CMK (cell line): ENCODE data around the genes CNGA2, CSAG2, PLXNB3, PDZD4 and NAA10.

- RRBS, result no CpG with 5 or more reads among the region's 3 CpGs
Measured at GRCh38 chrX:151711703-151712239, 4.1 kb upstream of the FATE1 start.

GRCh38 chrX:151734523-151734731 lies 119 bp upstream of the CNGA2 start:
- RRBS, result no CpG with 5 or more reads among the region's 2 CpGs

DNA sequence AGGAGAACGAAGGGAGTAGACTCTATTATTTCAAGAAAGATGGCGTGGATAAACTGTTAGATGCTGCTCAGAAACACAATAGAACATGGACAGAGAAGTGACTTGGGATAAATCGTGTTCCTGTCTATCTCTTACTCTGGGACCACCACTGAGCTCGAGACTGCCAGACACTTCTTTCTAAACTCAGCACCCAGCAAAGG lies at the start of gene CNGA2:
CNGA2 (plus strand) TSS at position 15 of the 200 bp plus-strand sequence.
- RRBS, result no CpG with 5 or more reads among the region's 4 CpGs

DNA sequence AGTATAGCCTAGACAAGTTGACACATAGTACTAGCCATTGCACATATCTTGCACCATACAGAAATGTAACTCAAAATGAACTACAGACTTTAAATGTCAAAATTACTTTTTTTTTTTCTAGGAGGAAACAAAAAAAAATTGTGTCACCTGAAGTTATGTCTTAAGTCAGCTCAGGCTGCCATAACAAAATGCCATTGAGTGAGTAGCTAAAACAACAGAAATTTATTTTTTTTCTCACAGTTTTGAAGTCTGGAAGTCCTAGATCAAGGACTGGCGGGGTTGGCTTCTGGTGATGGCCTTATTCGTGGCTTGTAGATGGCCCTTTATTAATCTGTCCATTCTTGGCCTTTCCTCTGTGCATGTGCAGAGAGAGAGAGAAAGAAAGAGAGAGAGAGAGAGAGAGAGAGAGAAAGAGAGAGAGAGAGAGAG lies at the start of gene CSAG2:
CSAG2 (minus strand) TSS at position 51 of the 429 bp plus-strand sequence.
- RRBS, result no CpG with 5 or more reads among the region's 2 CpGs

GRCh38 chrX:152914887-152916106 lies 17.4 kb downstream of the ZNF185 start:
- RRBS, result no CpG with 5 or more reads among the region's 22 CpGs

- RRBS, result no CpG with 5 or more reads among the region's 2 CpGs
Measured at GRCh38 chrX:152930571-152930912, 32.7 kb downstream of the ZNF185 start.

DNA sequence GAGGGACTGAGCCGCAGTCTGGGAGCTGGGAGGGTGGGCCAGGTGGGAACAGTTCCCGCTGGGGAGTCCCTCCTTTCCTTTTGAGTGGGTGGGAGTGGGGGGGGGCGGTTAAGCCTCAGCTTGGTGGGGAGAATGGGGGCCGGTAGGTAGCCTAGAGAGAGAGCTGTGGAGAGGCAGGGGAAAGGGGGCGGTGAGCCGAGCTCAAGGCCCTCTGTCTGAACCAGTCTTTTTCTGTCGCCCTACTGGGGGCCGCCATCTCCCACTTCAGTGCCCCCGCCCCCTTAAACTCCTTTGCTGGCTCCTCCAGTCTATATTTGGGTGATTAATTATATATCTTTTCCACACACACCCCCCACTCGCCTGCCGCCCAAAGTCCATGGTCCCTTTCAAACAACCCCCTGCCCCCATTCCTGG lies 830 bp downstream of the ZNF275 start:
- RRBS, result no CpG with 5 or more reads among the region's 11 CpGs

- RRBS, result no CpG with 5 or more reads among the region's 9 CpGs
Measured at GRCh38 chrX:153592912-153593380, 6.0 kb downstream of the CCNQ start.

- RRBS, result 100% methylated on average over 1 of the region's 38 CpGs
Measured at GRCh38 chrX:153610322-153611092, 11.6 kb upstream of the CCNQ start.

DNA sequence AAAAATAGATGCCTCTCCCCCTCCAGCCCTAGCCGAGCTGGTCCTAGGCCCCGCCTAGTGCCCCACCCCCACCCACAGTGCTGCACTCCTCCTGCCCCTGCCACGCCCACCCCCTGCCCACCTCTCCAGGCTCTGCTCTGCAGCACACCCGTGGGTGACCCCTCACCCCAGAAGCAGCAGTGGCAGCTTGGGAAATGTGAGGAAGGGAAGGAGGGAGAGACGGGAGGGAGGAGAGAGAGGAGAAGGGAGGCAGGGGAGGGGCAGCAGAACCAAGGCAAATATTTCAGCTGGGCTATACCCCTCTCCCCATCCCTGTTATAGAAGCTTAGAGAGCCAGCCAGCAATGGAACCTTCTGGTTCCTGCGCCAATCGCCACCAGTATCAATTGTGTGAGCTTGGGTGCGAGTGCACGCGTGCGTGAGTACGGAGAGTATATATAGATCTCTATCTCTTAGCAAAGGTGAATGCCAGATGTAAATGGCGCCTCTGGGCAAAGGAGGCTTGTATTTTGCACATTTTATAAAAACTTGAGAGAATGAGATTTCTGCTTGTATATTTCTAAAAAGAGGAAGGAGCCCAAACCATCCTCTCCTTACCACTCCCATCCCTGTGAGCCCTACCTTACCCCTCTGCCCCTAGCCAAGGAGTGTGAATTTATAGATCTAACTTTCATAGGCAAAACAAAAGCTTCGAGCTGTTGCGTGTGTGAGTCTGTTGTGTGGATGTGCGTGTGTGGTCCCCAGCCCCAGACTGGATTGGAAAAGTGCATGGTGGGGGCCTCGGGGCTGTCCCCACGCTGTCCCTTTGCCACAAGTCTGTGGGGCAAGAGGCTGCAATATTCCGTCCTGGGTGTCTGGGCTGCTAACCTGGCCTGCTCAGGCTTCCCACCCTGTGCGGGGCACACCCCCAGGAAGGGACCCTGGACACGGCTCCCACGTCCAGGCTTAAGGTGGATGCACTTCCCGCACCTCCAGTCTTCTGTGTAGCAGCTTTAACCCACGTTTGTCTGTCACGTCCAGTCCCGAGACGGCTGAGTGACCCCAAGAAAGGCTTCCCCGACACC lies 8.0 kb downstream of the SLC6A8 start:
- RRBS, result no CpG with 5 or more reads among the region's 28 CpGs

GRCh38 chrX:153705110-153706102 lies 17.7 kb downstream of the SLC6A8 start:
- RRBS, result no CpG with 5 or more reads among the region's 23 CpGs

GRCh38 chrX:153740535-153740974 lies 15.9 kb downstream of the ABCD1 start:
- RRBS, result no CpG with 5 or more reads among the region's 10 CpGs

- RRBS, result 66% methylated on average over 4 of the region's 38 CpGs
Measured at GRCh38 chrX:153743311-153744118, 18.9 kb downstream of the ABCD1 start.

GRCh38 chrX:153763965-153764368 lies at the start of gene PLXNB3:
PLXNB3 (plus strand) TSS chrX:153764249.
- RRBS, result 2% methylated on average over 6 of the region's 15 CpGs

DNA sequence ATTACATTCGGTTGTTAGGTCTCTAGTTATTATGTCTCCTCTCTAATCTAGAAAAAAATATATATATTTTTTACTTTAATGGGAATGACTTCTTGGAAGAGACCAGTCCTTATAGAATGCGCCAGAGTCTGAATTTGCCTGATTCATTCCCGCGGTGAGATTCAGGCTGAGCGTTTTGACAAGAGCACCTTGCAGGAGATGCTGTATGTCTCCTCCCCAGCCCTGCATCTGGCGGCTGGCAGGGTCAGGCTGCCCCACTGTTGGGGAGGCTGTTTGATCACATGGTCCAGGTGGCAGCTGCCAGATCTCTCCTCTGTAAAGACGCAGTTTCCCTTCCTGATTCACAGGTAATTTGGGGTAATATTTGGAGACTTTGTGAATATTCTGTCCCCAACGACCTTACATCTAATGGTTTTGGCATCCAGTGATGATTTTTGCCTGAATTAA lies 9.7 kb downstream of the PDZD4 start:
- RRBS, result no CpG with 5 or more reads among the region's 8 CpGs

DNA sequence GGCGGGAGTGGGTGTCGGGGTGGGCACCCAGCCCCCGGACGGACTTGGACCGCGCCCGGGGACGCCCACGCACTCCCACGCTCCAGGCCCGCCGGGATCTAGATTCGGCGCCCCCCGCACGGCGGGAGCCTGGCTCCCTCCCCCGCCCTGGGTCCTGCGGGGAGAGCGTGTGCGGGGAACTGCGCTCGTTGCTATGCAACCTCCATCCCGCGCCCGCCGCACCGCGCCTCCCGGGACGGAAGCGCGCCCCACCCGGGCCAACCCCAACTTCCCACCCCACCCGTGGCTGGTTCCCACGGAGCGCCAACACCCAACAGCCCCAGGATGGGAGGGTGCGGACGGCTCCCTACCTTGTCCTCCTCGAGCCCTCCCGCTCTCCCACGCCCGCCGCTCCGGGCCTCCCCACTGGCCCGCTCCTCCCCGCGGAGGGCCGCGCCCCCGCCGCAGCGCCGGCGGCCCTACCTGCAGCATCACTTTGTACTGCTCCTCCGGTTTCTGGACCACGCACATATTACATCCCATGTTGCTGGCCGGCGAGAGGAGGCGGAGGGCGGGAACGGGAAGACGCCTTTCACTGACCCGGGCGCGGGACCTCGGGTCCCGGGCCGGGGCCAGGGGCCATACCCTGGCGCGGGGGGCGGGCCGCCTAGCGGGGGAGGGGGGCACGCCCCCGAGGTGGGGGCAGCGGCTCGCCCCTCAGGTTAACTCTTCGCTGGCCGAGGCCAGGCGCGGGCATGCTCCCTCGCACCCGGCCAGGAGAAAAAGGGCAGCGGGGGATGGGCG lies at the start of gene PDZD4:
PDZD4 (minus strand) TSS at position 768 of the 783 bp plus-strand sequence.
- RRBS, result 56% methylated on average over 31 of the region's 86 CpGs

DNA sequence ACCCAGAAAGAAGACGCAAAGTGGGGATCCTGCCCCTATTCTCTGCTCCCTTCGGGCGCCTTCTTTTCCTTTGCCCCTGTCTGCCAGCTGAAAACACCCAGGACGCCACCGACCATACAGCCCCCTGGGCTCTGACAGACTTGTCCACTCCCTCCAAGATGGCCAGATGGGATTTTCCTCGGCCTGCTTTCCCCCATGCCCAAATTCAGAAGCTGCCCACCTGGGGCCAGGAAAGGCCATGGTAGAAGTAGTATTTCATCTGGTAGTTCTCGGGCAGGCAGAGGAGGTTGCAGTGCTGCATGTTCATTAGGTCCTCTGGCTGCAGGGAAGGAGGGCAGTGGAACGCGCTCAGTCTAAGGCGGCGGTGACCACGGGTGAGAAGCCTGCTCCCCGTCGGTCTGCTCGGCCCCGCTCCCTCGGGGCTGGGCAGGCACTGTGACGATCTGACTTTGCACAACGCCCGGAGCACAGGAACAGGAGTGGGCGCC lies 636 bp downstream of the NAA10 start:
- RRBS, result no CpG with 5 or more reads among the region's 21 CpGs

DNA sequence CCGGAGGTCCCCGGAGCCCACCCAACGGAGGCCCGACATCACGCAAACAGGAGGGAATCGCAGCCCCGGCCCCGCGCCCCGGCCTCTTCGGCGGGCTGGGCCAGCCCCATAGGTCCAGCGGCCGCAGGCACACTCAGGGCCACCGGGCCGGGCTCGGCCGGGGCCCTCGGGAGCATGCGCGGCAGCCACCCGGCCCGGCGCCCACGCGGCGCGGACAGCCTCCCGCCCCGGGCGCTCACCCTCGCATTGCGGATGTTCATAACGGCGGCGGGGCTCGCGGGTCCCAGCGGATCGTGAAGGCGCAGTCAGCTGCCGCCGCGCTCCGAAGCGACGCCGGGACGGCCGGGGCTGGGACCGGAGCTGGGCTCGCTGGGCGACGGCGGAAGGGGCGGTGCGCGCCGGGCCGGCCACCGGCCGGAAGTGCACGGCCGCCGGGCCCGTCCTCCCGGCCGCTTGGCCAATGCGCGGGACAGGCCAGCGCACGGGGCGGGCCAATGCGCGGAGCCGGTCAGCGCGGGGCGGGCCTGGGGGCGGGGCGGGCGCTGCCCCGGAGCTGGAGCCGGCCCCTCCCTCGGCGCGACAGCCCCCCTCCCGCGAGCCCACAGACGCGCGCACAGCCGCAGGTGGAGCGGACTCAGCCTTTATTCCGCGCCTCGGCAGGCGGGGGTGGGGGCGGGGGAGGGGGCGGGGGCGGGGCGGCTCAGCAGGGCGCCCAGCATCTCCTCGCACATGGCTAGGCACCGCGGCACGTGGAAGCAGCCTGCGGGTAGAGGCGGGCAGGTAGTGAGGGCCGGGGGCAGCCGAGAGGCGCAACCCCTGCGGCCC lies at the start of gene NAA10:
NAA10 (minus strand) TSS at position 393 of the 825 bp plus-strand sequence.
- RRBS, result 1% methylated on average over 51 of the region's 113 CpGs

DNA sequence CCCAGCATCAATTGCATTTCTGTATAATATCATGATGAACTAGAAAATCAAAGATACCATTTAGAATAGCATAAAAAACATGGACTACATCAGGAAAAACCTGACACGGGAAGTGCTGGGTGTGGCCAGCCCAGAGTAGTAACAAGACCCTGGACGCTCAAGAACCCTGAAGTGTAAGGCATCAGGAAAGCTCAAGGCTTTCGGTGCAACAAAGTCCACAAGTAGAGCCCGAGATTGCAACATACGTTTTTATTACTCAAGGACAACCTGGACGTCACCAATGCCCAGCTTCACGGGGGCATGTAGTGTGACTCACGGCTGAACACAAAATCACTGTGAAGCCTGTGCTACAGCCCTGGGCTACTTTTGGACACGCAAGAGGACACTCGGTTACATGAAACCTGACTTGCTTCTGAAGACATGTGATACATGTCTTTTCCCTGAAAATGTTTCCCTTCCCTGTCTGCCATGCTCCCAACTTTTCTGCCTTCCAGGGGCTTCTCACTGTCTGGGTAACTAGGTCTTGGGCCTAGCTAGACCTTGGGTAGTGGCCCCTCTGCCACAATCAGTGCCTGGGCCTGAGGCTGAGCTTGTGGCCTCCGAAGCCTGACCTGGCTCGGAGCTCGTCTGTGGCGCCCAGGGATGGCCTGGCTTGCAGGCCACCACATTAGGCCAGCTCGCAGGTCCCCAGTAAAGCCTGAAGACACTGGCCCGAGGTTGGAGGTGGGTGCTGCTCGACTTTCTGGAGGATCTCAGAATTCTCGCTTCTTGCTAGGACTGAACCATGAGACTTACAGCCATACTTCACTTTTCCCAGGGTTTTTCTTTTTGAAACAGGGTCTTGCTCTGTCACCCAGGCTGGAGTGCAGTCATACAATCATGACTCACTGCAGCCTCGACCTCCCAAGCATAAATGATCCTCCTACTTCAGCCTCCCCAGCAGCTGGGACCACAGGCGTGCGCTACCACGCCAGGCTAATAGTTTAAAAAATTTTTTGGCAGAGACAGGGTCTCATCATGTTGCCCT lies 9.1 kb downstream of the IRAK1 start:
- RRBS, result no CpG with 5 or more reads among the region's 22 CpGs